ENCODE measurements around the genes NKD1 and CHD9NB.

- PRO-cap, result no peak
These were observed 13.5 kb upstream of the N4BP1 start for GRCh38 chr16:48623182-48624235.

GRCh38 chr16:49281156-49281724 is 398 bp downstream of the CBLN1 start:
- PRO-cap, result no peak

- PRO-cap, result no peak
These were observed 91.2 kb downstream of the C16orf78 start for GRCh38 chr16:49464922-49465121.

DNA sequence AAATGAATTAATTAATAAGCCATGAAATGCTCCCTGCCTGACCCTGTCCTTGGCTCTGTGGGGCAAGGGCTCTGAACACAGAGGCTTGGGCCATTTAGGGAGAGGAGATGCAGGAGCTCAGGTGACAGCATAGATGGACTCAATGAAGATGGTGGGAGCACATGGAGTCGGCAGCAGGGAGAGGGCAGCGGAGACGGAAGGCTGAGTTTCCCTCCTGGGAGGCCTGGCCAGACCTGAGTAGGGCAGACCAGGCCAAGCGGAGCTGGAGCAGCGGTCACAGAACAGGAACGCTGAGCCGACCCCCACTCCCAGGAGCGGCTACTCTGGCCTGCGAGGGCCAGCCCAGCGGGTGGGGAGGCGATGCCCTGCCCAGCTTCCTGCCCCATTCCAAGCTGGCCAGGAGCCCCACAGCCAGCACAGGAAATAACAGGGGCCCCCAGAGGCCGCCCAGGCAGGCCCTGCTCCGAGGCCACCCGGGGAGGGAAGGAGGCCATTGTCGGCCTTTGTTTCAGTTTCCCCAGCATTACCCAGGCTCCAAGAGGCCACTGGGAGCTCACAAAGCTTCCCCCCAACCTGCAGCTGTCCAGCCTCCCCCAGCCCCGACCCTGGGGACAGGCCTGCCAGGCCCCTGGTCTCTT is 79.8 kb downstream of the ZNF423 start:
- PRO-cap, result no peak

DNA sequence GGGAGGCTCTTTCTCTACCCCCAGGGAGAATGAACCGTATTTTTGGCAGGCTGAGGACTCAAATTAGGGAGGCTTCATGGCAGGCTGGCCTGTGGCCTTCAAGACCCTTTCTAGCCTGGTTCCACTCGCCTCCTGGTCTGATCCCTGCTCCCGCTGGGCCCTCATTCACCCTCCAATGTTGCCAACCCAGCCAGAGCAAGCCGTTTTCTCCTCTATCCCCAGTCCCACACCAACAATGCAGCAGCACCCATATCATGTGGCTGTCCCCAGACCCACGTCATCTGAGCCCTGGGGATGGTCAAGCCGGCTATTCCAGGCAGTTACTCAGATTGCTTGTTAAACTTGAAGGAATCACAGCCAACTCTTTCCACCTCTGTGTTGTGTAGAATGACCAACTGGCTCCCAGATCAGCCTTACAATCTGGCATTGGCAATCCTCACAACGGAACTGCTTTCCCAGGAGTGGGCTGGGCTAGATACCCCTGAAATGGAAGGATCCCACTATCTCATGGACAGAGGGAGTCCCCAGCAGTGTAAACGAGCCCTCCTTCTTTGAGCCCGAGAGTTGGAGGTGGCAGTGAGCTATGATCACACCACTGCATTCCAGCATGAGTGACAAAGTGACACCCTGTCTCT is 27.0 kb downstream of the ZNF423 start:
- PRO-cap, result no peak

GRCh38 chr16:50185020-50185738 is 32.1 kb downstream of the TENT4B start:
- PRO-cap, result no peak

DNA sequence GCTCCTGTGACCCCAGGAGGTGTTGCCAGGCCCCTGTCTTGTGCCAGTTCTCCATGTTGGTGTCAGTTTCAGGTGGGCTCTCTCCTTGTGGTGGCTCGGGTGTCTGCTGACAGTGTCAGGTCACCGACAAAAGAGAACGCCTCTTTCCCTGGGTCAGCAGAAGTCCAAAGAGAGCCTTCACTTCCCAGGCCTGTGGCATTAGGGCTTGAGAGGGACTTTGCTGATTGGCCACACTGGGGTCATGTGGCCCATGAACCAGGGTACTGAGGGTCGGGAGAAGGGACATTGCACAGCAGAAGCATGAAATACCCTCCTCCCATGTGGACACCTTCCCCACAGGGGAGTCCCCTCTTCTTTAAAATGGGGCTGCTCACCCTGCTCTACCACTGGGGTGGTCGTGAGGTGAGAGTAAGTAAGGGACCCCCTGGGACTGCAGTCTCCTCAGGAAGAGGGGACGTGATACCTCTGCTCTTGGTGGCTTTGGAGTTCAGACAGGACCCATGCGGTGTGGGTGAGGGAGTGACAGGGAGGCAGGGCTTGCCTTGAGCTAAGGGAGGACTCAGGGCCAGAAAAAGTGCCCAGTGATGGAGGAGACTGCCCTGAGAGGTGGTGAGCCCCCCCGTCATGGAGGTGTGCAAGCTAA is 17.1 kb downstream of the ADCY7 start:
- PRO-cap, result no peak

DNA sequence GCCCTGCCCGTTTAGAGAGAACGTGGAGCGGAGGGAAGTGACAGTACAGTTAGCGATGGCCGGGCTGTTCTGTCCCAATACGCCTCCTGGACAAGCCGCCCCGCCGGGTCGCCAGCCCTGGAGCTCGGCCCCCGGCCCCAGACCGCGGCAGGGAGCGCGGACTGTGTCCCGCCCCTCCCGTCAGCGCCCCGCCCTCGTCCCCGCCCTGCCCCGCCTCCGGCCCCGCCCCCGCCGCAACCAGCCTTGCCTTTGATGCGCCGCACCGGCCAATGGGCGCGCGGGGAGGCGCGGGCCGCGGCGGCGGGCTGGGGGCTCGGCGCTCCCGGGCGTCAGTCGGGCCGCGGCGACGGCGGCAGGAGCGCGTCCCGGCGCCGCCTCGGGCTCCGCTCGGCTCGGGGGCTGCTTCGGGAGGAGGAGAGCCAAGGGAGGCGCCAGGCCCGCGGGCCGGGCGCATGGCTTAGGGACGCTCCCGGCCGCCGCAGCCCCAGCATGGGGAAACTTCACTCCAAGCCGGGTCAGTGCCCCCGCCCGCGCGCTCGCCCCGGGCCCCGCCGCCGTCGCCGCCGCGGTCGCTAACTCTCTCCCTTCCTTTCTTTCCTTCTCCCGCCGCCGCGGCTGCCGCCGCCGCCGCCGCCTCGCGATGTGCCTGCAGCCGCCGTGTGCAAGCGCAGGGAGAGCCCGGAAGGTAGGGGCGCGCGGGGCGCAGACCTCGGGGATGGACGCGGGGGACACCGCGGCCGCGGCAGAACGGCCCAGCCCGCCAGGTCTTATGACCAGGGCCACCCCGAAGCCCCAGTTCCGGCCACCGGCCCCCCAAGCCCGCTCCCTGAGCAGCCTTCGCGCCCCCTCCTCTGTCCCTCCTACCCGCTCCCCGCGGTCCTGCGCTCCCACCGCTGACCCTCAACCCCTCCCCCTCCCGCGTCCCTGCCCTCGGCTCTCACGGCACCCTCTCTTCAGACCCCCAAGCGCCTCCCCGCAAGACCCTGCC is at the start of gene NKD1:
Gene NKD1, plus strand, starts transcription at position 332 of the 988 bp plus-strand sequence.
- PRO-cap, result bidirectional peak, plus-strand start at position 332 of the sequence, minus-strand start at position 170 of the sequence

- PRO-cap, result no peak
These were observed 65.3 kb downstream of the NKD1 start for GRCh38 chr16:50613324-50614034.

DNA sequence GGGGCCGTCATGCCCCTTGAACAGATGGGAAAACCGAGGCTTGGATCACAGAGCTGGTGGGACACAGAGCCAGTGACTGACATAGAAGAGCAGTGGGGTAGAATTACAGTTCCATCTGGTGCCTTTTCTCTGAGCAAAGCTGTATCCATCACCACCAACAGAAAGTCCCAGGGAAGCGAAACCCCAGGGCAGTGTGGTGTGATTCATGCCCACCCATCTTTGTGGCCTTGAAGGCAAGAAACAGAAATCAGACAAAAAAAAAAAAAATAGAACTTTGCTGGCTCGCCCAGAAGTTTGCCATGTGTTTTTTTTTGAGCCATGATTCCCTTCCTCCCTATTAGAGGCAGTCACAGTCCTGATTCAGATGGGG is 486 bp upstream of the SNX20 start:
- PRO-cap, result no peak

- PRO-cap, result no peak
These were observed 59.4 kb downstream of the CYLD start for GRCh38 chr16:50800982-50801941.

GRCh38 chr16:51115229-51115545 is 35.9 kb downstream of the SALL1 start:
- PRO-cap, result no peak

- PRO-cap, result no peak
These were observed 5.0 kb upstream of the SALL1 start for GRCh38 chr16:51155766-51156826.

GRCh38 chr16:51156827-51157283 is 5.8 kb upstream of the SALL1 start:
- PRO-cap, result no peak

DNA sequence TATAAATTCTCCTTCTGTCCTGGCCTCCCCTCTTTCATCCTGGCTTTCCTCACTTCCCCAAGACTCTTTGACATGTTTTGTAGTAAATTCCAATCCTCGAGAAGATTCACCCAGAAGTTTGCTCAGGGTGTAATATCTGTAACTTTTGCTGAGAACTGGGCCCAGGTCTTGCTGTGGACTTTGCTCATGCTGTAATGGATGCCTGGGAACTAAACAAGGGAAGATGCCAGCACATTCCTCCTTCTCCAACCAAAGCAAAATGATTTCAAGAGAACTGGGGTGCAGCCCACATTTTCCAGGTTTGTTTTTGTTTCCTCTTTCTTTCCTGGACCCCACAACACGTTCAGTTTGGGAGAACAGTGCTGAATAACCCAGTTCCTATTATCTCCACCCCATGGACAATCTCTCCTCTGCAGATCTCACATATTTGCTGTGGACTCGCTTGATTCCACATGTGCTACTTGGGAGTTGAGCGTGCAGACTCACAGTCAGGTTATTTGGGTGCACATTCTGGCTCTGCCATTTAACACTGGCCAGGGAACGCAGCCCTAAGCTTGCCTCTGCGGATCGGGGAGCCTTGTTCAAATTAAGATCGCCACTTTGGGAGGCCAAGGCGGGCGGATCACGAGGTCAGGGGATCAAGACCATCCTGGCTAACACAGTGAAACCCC is 6.8 kb upstream of the SALL1 start:
- PRO-cap, result no peak

DNA sequence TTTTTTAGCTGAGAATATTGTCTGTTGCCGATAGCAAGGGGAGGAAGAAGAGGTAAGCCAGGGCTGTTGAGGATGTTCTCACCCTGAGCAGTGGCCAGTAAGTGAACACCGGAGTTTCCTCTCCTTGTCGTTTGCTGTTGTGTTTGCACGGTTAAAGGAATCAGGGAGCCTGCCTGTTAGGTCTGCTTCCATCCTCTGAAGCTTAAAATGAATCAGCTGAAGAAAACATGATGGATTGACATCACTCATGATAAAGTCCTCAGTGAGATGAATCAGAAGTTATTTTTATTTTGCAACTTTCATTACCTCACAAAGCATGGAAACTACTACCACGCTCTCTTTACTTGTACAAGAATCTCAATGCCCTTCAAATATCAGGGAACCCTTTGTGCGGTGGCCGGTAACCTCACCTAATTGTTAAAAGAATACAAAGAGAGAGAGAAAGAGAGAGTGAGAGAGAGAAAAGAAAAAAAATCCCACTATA is 441.5 kb upstream of the SALL1 start:
- PRO-cap, result no peak

- PRO-cap, result no peak
These were observed 495.3 kb upstream of the SALL1 start for GRCh38 chr16:51646305-51646811.

DNA sequence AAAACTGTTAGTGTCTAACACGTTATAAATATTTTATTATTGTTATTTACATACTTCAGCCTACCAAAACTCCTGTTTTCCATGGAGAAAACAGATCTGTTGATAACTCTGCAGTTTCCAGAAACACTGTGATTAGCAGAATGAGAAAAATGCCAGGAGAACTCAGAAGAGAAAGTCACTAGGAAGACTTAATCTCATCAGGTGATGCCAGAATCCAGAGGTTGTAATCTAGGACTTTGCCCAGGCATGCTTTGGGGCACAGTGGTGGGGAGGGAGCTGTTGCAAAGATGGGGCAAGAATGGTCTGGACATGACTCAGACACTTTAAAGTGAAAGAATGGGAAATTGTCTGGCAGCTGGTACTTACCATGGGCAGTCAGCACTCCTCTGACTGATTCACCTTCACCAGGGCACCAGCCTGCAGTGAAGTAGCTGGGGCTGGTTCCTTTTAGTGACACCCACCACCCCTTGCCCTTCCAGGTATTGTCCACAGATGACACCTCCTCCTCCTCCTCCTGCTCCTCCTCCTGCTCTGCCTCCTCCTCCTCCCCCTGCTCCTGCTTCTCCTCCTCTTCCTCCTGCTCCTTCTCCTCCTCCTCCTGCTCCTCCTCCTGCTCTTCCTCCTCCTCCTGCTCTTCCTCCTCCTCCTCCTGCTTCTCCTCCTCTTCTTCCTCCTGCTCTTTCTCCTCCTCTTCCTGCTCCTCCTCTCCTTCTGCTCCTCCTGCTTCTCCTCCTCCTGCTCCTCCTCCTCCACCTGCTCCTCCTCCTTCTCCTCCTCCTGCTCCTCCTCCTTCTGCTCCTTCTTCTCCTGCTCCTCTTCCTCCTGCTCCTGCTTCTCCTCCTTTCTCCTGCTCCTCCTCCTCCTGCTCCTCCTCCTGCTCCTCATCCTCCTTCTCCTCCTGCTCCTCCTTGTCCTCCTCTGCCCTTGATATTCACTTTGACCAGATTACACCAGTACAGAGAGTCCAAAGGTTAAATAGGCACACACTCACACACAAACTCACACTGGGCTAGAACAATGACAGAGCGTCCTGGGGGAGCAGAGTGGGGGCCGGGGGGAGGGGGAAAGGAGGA is at the start of gene CHD9NB:
Gene CHD9NB, minus strand, starts transcription at position 503 of the 1,073 bp plus-strand sequence.
- PRO-cap, result no peak

DNA sequence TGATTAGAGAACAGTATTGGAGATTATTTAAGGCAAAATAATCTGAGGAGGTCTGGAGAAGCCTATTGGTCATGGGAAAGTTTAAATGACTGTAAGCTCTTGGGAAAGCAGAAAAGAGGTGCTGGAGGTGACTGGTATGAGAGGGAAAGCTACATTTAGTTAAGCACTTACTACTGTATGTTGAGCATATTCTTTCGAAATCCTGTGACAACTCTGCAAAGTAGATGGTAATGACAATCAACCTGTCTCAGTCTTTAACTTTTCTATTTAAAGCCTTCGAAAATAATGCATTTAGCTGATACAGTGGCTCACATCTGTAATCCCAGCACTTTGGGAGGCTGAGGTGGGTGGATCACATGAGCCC is 84.7 kb downstream of the CHD9 start:
- PRO-cap, result no peak

GRCh38 chr16:53433444-53433897 is 800 bp upstream of the RBL2 start:
- PRO-cap, result no peak

All from natural killer cell (primary cell).